Endometrial microvascular endothelial cells (primary cell): ENCODE data around the gene CDC42.

- RAMPAGE, long total RNA = no peak
Observed at GRCh38 chr1:21703333-21703679, 34.1 kb upstream of the RAP1GAP start.

DNA sequence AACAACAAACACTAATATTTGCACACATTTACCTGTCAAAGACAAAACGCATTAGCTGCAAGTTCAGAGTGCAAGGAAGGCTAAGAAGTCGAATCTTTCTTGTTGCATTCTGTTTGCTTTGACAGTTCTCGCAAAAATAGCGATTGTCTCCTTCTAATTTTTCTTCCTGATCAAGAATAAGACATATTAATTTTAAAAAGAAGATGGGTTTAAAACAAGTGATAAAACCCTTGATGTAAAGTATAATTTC is 34.9 kb downstream of the USP48 start:
- RAMPAGE, long total RNA = no peak

DNA sequence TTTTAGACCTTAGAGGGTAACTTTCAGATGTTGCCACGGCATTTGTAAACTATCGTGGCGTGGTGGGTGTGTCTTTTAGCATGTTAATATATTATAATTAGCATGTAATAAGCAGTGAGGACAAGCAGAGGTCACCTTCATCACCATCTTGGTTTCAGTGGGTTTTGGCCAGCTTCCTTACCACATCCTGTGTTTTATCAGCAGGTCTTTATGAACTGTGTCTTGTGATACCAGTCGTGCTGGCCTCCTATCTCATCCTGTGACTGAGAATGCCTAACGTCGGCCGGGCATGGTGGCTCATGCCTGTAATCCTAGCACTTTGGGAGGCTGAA is 8.7 kb upstream of the USP48 start:
- RAMPAGE, long total RNA = no peak

- RAMPAGE, long total RNA = no peak
Observed at GRCh38 chr1:21865128-21865595, 53.1 kb downstream of the LDLRAD2 start.

- RAMPAGE, long total RNA = no peak
Observed at GRCh38 chr1:21890312-21890804, 46.8 kb downstream of the HSPG2 start.

GRCh38 chr1:22002844-22003303 is 1.4 kb downstream of the CELA3A start:
- RAMPAGE, long total RNA = no peak

GRCh38 chr1:22024753-22025327 is 23.4 kb downstream of the CELA3A start:
- RAMPAGE, long total RNA = no peak

DNA sequence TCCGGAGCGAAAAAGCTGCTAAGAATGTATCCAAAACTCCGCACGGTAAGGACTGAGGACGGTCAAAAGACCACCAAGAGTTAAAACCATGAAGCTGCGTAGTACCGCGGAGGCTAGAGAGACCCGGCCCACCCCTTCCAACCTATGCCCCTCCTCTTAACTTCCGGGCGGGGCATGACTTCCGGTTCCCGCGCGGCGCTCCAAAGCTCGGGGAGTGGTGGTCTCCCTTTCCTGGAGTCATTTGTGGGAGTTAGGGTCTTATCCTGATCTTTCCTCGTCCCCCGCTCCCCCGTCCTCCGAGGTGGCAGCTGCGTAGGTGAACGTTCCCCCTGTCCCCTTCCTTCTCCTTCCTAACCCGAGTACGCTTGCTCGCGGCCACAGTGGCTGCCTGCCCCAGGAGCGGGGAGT is 23.9 kb downstream of the CELA3A start:
- RAMPAGE, long total RNA = start-site peak on the plus strand centred at position 175 of the sequence, 19 bp wide, 9 and 15 reads in 2 replicates

DNA sequence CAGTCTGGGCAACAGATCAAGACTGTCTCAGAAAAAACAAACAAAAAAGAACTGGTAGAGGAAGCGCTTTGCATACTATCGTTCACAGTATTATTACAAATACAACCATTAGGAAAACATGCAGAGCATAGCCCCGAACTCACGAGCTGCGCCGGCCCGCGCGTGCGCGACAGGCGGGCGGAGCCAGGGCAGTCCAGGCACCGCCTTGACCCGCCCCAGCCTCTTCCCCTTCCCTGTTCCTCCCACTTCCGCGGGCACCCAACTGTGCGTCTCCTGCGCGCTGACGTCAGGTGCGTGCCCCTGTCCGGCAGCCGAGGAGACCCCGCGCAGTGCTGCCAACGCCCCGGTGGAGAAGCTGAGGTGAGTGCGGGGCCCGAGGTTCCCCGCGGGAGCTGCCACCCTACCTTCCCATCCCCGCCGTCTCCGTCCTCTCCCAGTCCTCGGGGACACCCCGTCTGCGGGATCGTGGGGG is at the start of gene CDC42:
Gene CDC42, plus strand, starts transcription at position 327 of the 472 bp plus-strand sequence.
- RAMPAGE, long total RNA = start-site peak on the plus strand centred at position 323 of the sequence, 75 bp wide, 4,734 and 1,608 reads in 2 replicates

DNA sequence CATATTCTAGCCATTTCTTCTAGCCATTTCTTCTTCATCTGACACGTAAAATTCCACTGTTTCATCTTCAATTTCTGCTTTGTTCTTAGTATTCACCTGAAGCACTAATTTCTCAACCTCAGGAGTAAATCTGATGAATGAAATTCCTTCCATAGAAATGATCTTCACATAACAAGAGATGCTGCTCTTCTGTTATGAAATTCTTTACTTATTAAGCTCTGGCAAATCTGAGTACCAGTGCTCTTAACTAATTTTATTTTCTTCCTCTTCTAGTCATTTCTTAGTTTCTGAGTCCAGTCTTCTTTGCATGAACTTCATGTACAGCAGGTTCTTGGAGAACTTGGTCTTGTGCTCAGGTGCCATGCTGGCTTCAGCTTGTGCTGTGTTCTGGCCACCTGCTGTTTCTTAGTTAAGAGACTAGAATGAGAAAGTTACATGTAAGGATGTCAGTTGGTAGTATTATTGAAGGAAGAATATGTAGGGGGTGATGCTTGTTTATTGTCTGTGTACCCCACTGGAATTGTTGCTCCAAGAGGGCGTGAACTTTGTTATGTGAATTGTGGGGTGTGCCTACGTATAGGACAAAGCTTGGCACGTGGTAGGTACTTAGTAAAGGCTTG is 16.1 kb downstream of the CDC42 start:
- RAMPAGE, long total RNA = no peak

DNA sequence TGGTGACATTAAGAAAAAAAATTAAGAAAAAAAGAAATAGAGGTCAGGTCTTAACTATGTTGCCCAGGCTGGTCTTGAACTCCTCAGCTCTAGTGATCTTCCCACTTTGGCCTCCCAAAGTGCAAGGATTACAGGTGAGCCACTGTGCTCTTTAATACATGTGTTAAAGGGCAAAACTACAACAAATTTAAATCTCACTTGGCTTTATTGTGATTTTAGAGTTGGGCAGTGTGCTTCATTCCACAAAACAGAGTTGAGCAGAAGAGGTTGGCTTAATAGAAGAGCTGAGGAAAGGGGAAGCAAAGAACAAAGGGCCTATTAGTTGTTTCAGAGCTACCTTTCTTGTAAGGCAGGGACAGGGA is 22.0 kb downstream of the CDC42 start:
- RAMPAGE, long total RNA = no peak

GRCh38 chr1:22140577-22141069 is 2.3 kb downstream of the WNT4 start:
- RAMPAGE, long total RNA = no peak

DNA sequence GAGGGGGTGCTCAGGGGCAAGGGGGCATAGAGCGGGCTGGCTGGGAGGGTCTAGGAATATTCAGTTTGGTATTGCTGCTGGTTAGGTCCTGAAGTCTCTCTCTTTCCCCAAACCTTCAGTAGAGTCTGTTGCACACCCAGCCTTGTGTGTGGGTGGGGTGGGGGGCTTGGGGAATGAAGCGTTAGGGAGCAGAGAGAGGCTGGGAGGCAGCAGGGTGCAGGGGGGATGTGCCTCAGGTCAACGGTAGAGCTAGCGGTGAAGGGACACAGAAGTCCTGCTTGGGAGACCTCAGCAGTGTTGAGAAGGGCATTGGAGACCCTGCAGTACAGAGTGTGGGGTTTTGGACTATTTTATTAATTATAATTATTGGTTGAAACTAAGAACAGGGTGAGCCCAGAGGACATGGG is 33.7 kb upstream of the WNT4 start:
- RAMPAGE, long total RNA = no peak

- RAMPAGE, long total RNA = no peak
Observed at GRCh38 chr1:22341925-22342611, 109.6 kb upstream of the ZBTB40 start.

DNA sequence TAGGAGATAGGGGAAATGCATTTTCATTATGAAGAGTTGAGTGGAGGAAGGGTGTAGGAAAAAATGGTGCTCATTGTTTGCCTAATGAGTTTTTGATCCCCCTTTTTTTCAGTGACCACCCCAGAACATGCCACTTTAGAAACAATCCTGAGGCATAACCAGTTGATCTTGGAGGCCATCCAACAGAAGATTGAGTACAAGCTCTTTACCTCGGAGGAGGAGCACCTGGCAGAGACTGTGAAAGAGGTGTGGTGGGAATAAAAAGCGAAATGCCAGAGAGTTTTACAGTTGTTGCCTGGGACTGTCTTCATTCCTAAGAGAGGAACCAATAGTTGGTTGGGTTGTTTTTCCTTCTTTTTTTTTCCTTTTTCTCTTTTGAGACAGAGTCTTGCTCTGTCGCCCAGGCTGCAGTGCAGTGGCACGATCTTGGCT is 54.3 kb upstream of the EPHA8 start:
- RAMPAGE, long total RNA = no peak

GRCh38 chr1:22602286-22602690 is 34.1 kb upstream of the C1QA start:
- RAMPAGE, long total RNA = no peak

- RAMPAGE, long total RNA = no peak
Observed at GRCh38 chr1:22637781-22638209, 1.4 kb downstream of the C1QA start.

DNA sequence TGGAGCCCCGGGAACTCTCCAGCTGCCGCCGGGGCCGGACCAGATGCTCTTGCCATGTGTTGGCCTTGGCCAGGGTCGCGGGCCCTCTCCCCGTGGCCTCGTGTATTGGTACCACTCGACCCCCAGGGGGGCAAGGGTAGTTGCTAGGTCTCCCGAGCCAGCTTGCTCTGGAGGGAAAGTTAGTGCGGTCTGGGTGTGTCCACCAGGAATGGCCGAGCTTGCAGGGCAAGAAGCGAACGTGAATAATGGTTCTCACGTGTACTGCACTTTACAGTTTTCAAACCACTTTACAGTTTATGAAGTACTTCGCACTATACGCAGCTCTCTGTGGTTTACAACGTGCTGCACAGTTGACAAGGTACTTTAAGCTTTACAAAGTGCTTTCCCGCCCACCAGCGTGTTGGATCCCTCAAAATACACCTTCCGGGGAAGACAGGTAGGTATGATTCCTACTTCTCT is 1.1 kb downstream of the EPHB2 start:
- RAMPAGE, long total RNA = no peak

DNA sequence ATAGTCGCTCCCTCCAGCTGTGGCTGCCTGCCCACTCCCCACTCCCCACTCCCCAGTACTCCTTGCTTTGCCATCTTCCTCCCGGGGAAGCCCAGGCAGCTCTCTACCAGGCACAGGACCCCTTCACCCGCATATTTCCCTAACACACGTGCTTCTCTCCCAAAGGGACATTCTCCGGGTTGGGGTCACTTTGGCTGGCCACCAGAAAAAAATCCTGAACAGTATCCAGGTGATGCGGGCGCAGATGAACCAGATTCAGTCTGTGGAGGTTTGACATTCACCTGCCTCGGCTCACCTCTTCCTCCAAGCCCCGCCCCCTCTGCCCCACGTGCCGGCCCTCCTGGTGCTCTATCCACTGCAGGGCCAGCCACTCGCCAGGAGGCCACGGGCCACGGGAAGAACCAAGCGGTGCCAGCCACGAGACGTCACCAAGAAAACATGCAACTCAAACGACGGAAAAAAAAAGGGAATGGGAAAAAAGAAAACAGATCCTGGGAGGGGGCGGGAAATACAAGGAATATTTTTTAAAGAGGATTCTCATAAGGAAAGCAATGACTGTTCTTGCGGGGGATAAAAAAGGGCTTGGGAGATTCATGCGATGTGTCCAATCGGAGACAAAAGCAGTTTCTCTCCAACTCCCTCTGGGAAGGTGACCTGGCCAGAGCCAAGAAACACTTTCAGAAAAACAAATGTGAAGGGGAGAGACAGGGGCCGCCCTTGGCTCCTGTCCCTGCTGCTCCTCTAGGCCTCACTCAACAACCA is 59.2 kb downstream of the LACTBL1 start:
- RAMPAGE, long total RNA = no peak

DNA sequence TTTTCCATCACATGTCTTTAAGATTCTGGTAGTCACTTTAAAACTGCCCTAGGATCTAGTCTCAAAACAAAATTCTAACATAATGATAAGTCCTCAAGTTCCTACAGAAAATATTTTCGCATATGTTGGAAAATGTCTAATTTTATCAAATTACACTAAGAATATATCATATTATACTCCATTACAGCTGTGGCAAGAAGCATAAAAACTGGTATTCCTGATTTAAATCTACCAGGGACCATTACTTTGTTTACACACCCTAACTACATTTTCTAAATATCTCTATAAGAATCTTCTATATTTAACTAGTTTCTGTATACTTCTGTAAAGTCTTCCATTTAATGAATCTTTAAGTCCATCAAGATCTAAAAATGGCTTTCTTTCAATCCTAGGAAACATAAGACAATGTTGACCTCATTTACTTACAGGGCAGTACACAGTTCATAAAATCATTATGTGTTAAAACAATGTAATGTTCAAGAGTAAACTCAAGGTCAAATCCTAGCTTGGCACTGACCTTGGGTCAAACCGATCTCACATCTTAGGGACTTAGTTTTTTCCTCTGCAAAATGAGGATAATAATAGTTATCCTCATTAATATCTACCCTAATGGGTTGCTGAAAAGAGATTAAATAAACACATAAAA is 62.3 kb downstream of the HTR1D start:
- RAMPAGE, long total RNA = no peak